Parotid gland (tissue), 1 donor: ENCODE measurements around a stretch of chr9.

- PRO-cap = no peak
Observed at GRCh38 chr9:124045001-124045457, 33.5 kb downstream of the LHX2 start.

DNA sequence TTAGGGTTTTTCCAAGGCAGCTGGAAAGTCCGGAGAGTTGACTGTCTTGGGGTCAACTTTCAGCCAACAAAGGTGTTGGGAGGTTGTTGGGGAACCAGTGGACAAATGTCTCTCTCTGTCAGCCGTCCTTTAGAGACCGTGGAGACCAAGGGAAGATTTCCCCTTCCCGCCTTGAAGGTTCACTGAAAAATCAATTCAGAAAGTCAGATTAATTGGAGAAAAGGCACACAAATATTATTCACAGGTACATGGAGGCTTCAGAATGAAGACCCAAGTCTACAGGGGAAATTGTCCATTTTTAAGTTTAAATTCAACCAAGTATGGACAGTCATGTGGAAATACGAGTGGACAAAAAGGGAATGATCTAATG lies 120.0 kb upstream of the NEK6 start:
- PRO-cap = no peak

DNA sequence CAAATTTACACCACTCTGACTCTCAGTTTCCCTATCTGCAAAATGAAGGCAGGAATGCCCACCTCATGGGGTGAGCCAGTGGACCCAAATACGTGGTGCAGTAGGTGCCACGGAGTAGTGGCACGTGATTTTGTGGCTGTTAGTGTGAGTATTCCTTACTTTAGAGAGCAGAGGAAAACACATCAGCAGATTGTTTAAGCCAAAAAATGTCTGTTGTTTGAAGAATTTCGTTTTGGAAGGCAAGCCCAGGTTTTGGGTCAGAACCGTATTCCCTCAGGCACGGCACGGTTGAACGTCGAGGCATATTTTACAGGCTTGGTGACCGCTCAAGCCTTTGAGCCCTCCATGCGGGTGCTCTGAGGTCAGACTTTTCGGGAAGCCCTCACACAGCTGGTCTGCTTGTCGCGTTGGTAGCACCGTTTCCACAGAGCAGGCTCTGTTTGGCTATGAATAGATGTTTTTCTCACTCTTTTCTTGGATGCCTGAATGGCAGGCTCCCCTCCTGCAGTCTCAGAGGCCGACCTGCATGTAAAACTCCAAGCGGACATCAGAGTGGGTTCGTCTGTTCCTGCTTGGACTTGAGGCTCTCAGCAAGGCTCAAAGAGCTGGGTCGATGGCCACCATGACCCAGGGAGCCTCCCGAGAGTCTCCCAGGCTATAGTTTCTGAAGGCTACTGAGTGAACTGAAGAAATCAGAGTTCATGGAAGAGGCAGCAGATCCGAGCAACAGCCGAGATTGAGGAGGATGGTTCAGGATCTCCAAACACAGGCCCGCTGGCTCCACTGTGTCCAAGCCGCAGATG lies 27.3 kb downstream of the NEK6 start:
- PRO-cap = no peak

DNA sequence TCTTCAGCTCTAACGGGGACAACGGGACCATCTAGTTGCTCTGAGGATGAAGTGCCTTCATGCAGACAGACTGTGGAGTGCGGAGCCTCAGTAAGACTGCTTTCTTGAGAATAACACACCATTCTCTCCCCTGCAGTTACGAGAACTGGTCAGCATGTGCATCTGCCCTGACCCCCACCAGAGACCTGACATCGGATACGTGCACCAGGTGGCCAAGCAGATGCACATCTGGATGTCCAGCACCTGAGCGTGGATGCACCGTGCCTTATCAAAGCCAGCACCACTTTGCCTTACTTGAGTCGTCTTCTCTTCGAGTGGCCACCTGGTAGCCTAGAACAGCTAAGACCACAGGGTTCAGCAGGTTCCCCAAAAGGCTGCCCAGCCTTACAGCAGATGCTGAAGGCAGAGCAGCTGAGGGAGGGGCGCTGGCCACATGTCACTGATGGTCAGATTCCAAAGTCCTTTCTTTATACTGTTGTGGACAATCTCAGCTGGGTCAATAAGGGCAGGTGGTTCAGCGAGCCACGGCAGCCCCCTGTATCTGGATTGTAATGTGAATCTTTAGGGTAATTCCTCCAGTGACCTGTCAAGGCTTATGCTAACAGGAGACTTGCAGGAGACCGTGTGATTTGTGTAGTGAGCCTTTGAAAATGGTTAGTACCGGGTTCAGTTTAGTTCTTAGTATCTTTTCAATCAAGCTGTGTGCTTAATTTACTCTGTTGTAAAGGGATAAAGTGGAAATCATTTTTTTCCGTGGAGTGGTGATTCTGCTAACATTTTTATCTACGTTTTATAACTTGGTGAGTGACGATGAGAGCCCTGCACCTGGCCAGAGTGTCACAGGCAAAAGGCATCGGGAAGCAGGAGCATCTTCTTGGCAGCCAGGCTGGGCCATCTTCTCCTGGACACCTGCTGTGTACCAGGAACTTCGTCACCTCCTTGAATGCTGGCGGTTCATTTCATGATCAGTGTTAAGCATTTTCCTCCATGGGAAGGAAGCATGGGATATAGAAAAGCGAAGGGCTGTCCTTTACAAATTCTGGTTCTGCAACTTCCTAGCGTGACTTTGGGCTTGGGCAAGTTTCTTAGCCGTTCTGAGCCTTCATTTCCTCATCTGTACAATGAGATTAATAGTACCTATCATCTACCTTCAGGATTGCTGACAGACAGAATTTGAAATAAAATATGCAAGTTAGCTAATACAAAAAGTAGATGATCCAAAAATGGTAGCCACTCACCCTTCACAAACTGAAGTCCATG lies 64.1 kb downstream of the PSMB7 start:
- PRO-cap = no peak

DNA sequence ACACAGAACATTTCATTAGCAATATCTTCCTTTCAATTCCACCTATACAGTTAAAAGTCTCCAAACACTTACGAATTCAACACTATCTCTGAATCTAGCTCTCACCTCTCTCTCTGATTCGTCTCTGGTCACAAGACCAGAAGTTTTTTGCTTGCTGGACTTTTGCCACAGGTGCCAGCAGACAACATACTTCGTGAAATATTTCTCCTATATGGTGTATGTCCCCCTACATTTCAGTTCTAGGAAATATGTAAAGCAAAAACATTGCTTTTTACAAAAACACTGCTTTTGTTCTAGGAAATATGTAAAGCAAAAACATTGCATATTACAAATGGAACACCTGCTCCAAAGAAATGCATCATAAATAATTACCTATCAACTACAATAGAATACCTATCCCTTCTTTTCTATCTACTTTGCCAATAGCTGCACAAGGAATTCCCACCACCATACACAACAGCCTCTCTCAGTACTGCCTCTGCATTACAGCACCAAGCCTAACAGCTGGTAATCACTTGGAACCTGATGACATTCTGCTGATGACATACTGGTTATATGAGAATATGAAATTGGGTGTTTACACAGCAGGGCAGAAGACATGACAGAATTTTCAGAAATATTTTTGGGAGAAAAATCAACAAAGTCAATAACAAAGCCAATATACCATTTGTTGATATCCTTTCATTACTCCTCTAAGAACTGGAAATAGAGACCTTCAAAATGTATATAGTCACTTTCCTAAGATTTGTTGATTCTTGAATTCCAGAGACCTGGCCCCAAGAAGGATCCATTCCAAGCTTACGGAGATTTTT lies 43.3 kb downstream of the PSMB7 start:
- PRO-cap = no peak

DNA sequence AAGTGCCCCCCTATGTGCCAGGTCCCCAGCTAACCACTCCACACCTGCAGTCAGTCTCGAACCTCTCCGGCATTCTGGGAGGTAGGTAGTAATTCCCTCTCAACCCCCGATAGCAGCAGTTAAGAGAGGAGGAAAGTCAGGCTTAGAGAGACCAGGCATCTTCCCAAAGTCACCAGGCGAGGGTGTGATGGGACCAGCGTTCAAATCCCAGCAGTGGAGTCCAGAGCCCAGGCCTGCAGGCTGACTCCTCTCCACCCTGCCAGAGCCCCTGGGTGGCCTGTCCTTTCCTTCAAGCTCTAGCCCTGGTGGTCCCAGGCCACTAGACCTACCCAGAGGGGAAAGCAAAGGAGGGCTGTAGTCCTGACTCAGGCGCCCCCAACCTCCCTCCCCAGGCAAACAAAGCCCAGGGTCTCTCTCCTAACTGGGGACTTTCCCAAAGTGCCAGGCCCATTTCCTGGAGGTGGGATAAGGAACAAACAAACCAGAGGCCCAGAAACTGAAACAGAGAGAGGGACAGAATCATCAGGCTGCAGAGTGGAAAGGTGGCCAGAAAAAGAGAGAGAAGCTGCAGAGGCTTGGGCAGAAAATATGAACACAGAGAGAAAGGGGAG lies 4.3 kb upstream of the NR5A1 start:
- PRO-cap = no peak

- PRO-cap = no peak
Observed at GRCh38 chr9:124609832-124610389, 102.7 kb upstream of the NR5A1 start.

DNA sequence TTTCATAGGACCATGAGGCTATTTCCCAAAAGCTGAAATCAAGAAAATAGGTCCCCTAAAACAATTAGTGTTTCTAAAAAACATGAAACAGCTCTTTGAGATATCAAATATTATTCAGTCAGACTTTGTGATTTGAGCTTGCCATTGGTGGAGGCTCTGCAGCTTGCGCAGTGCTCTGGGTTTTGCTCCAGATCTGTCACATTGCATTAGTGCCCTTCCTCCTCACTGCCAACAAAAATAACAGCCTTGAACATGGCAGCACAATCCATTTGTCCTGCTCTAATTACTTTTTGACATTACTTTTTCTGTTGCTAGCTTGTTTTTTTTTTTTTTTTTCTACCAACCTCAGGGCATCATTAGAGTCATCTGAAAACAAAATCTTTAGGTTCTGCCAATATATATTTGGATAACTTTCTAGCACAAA lies 117.4 kb upstream of the NR5A1 start:
- PRO-cap = no peak

DNA sequence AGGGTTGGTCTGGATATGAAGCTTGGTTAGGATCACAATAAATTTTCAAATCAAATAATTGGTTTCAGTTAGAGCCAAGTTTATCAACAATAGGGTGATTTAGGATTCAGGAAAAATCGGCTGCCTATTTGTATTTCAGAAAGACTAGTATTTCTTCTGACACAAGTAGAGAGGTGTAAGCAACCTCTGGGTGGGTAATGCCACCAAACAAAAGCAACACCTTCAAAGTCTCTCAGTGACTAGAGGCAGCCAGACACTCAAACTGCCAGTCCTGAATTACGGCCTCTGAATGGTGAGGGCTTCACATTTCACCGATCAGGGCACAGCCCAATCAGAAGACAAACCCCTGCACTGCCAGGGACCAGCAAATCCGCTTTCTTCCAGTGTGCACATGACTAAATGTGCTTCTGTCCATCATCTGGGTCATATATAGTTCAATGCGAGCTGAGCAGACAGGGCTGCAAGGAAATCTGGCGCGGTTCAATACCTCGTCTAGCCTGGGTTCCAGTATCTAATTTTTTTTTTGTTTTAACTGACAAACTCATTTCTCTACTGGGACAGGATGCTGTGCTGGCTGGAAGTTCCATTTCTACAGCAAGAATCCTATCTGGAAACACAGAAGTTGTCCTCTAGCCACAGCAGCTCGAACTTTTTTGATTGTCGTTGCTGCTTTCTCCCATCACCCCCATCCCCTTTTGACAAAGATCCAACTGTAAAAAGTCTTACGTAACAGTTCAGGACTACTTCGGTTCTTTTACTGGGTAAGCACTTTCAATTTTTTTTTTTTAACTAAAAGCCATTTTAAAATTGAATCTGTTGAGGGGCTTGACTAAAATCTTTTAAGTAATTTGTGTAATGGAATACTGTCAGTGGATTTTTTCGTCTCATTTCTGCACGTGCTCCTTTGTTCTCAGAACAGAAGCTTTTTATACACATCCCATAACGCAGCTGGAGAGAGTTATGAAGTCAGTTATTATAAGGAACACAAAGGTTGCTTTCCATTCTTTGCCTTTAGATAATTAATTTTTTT lies 112.8 kb downstream of the NR6A1 start:
- PRO-cap = unidirectional peak, plus-strand start at position 432 of the sequence

- PRO-cap = no peak
Observed at GRCh38 chr9:124725083-124725612, 46.0 kb downstream of the NR6A1 start.

GRCh38 chr9:124812318-124812936 lies 35.5 kb downstream of the OLFML2A start:
- PRO-cap = no peak

- PRO-cap = no peak
Observed at GRCh38 chr9:124858988-124859970, 2.5 kb downstream of the RPL35 start.

DNA sequence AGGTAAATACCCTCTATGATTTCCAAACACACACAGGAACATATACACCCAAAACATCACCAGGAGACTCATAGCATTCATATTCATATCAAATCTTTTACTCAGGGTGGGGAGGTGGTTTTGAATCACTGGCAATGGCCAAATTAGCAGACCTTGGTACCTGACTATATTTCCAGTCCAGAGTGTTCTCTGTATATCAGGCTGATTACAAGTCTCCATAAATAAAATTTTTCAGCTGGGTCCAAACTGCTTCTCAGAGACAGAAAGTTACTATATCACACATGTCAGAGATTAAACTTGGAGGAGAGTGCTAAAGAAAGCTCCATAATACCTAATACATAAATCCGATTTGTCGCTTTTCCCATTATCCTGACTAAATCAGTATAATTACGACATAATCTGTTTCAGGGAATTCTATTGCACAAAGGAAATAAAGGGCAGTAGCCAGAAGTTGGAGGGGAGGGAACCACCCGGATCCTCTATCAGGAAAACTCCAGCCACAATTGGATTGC lies 6.9 kb upstream of the GOLGA1 start:
- PRO-cap = no peak

- PRO-cap = no peak
Observed at GRCh38 chr9:125151493-125152386, 8.4 kb upstream of the SCAI start.

DNA sequence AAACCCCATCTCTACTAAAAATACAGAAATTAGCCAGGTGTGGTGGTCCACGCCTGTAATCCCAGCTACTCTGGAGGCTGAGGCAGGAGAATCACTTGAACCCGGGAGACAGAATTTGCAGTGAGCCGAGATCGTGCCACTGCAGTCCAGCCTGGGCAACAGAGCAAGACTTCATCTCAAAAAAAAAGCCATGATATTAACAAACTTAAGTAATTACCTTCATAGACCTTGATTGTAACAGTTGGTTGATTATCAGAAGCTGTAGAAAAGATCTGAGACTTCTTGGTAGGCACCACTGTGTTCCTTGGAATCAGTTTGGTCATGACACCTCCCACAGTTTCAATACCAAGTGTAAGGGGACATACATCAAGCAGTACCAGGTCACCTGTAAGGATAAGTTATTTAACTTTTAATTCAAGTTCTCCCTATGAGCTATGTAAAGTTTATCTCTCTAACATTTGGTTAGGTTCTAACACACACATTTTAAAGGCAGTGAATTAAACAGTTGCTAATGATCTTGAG lies 3.2 kb downstream of the HSPA5 start:
- PRO-cap = no peak

DNA sequence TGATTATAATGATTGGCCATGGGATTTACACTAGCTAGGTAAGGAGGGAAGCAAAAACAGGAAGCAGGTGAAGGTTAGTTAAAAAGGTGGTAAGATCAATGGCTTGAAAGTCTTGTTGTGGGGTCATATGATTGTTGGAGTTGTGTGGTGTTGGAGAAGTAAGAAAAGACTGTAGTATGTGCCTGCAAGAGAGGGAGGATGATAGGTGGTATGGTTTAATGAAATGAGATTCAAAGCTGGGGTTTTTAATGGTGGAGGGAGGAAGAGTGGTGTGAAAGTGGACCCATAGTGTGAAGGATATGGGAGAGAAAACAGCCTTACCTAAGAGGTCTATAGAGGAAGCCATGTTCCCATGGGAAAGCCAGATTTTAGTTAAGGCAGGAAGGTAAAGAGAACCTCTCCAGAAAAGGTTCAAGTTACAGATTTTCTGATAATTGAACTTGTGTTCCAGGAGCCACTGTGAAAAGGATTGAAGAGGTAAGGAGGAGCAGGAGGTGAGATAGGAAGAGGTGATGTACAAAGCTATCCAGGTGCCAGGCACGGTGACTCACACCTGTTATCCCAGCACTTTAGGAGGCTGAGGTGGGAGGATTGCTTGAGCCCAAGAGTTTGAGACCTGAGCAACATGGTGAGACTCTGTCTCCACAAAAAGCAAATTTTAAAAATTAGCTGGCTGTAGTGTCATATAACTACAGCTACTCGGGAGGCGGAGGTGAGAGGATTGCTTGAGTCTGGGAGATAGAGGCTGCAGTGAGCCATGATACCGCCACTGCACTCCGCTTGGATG lies 30.0 kb downstream of the GAPVD1 start:
- PRO-cap = no peak

- PRO-cap = no peak
Observed at GRCh38 chr9:125534832-125535112, 172.2 kb downstream of the MAPKAP1 start.

DNA sequence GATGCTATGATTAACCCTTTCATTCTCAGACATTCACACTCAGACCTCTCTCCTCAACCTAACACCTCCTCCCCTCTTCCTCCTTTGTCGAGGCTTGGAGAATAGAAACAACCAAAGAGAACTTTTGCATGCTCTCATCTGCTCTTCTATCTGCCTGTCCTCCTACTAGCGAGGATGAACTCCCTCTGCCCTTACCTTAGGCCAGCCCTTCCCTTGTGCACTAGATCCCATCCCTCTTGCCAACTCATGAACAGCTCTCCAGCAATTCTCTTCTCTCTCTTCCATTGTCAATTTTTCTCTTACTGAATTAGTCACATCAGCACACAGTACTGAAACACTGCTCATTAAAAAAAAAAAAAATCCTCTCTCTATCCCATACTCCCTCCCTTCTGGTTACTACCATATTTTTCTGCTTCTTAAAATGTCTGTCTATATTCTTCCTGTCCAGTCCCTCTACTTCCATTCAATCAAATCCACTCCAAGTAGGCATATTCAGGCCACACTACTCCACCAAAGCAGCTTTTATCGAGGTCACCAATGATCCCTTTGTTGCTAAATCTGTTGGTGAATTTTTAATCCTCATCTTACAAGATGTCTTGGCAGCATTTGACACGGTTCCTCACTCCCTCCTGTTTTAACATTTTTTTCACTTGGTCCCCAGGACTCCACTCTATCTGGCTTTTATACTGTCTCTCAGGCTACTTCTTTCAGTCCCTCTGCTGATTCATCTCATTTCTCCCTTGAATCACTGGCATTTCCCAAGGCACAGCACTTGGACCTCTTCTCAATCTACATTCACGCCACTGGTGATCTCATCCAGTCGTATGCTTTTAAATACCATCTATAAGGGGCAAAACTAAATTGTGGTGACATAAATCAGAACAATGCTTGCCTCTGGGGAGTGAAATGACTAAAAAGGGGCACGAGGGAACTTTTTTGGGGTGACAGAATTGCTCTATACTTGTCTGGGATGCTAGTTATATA lies 47.3 kb downstream of the MAPKAP1 start:
- PRO-cap = no peak

DNA sequence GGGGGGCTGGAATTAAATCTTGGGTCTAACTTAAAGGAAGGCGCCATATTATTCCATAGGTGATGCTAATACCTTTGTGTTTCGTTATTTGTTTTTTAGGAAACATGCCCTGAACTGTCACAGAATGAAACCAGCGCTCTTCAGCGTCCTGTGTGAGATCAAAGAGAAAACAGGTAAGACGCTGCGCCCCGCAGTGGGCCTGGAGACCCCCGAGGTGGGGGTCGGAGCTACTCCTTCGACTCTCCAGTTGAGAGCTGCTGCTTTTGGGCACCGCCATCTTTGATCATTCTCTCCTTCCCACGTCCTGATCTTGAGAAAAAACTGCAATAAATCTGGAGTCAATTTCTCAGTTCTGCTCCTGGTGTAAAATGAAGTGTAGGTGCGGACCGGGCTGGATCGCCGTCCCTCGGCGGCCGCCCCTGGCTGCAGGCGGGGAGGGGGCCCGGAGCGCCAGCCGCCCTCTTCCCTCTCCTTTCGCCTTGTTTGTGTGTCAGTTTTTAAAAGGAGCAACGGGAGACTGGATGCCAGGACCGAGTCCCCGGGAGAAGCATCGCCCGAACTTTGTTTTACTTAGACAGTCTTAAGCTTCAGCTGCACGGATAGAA lies 1.4 kb downstream of the PBX3 start:
- PRO-cap = bidirectional peak, plus-strand start at position 488 of the sequence, minus-strand start at position 481 of the sequence

DNA sequence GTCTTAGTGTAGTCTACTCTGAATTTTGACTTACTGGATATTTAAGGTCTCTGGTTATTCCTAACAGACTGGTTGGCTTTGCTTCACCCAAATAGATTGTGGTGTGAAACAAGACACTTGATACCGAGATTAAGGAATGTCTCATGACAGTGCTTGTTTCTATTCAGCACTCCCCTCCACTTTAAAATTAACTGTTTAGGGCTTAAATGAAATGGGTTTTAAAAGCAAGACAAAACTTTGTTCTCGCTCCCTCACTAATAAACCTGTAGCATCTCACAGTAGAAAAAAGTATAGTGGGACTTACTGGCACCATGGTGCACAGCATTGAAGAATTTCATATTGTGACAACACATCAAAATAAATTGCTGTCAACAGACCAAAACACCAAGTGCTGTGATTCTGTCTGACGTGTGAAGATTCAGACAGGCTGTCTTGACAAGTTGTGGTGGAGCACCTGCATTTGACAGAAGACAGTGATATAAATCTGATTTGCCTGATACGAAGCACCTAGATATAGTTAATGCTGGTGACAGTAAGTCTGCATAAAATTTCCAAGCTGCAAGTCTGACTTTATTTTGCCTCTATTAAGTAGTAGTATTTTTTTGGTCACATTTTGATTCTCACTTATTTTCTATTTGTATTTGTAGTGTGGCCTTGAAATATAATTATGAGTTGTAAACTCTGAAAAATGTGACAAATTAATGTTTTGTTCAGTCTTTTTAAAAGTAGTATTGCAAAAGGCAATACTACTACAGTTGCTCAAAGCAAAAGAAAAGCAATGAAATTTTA lies 73.2 kb downstream of the PBX3 start:
- PRO-cap = no peak